Neural cell (in vitro differentiated cells): ENCODE measurements around the genes MYCL, TMCO2 and RIMS3.

DNA sequence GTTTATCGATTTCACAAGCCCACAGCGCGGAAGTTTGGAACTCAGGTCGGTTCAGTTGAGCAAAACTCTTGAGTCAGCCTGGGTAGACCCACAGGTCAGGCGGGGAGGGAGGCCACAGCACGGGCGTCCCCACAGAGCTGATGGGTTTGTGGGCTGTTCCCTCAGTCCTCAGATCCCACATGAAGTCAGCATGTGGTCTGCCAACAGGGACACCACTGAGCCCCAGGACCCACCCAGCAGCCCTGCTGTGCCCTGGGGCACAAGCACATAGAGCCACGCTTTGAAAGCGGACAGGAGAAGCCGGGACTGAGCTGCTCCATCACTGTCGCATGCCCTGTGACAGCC is 17.4 kb downstream of the BMP8A start:
- RAMPAGE, long total RNA: no peak

GRCh38 chr1:39509567-39510171 is 18.2 kb downstream of the BMP8A start:
- RAMPAGE, long total RNA: no peak

- RAMPAGE, long total RNA: no peak
Observed at GRCh38 chr1:39525640-39526219, 34.3 kb downstream of the BMP8A start.

GRCh38 chr1:39558442-39559031 is 18.1 kb downstream of the PABPC4 start:
- RAMPAGE, long total RNA: no peak

- RAMPAGE, long total RNA: no peak
Observed at GRCh38 chr1:39560222-39560879, 16.2 kb downstream of the PABPC4 start.

- RAMPAGE, long total RNA: no peak
Observed at GRCh38 chr1:39625977-39626416, 13.4 kb downstream of the HEYL start.

GRCh38 chr1:39671315-39671932 is 483 bp downstream of the NT5C1A start:
- RAMPAGE, long total RNA: no peak

DNA sequence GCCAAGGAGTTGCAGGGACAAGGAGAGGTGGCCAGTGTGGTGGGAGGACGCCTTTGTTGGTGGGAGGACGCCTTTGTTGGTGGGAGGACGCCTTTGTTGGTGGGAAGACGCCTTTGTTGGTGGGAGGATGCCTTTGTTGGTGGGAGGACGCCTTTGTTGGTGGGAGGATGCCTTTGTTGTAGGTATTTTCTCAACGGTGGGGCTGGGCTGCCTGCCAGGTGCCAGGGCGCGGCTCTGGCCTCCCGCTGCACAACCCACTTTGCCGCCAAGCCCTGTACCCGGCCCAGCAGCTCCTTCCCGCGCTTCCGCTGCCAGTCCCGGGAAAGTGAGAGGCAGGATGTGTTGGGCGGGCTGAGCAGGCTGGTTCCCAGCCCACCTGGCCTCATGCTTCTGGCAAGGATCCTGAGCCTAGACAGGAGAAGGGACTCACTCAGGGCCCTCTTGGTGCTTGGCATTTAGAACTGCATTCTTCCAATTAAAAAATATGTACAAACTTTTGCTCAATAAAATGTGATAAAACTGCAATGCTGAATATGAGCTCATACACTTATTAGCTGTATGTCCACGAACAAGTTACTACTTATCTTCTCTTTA is 30.9 kb upstream of the BMP8B start:
- RAMPAGE, long total RNA: no peak

DNA sequence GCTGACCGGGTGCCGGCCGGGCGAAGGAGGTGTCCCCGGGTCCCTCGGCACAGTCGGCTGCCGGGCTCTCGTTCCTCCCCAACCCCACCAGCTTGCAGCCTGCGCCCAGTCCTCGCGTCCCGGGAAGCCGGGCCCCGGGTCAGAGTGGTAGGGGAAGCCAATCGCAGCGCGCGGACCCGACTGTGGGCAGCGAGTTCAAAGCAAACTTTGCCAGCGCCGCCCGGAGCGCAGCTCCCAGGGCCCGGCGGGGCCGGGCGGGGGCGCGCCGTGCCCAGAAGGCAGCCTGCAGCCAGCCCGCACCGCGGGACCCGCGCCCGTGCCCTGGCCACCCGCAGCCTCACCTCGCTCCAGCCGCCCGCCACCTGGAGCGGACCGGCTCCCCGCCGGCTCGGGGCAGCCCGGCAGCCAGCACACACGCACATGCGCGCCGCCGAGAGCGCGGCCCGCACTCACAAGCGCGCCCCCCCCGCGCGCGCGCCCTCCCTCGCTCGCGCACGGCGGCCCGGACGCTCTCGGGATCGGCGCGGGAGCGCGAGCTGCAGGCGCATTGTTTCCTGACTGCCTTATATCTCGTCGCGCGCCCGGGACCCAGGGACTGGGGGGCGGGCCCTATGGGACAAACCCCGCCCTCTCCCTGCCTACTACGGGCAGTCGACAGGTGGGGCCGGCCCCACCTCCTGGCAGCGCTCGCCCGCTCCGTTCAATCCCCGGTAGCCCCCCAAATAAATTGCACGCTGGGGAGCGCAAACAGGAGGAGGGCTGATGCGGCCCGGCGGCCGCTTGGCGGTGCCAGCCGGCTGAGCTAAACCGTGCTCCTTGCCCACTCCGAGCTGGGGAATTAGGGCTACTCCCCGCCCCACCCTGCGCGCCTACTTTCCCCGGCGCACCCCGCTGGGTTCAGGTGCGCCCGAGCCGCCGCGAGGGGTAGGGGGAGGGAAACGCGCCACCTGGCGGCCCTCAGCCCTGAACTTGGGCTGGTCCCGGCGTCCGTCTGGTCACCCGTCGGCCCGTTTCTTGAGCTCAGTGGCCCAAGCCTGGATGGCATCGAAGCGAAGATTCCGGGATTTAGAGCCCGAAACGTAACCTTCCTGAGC is at the start of gene MYCL:
Gene MYCL, minus strand, starts transcription at position 451 of the 1,094 bp plus-strand sequence.
- RAMPAGE, long total RNA: no peak

- RAMPAGE, long total RNA: no peak
Observed at GRCh38 chr1:40039386-40039575, 1.2 kb upstream of the CAP1 start.

- RAMPAGE, long total RNA: no peak
Observed at GRCh38 chr1:40072056-40073143, 24.7 kb downstream of the PPT1 start.

DNA sequence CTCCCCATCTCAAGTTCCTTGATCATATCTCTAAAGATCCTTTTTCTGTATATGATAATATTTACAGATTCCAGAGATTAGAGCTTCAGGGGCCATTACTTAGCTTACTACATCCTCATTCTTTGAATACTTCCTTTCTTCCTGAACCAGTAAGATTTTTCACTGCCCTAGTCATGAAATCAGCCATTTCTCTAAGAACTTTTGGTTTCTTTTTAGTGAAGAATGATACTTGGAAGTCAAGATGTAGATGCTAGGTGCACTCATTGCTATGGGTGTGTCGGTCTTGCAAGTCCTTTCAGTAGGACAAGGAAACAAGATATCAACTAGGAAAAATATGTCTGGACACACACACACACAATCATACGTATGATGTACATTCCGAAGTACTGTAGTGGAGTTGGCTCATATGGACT is 20.8 kb upstream of the RLF start:
- RAMPAGE, long total RNA: no peak

DNA sequence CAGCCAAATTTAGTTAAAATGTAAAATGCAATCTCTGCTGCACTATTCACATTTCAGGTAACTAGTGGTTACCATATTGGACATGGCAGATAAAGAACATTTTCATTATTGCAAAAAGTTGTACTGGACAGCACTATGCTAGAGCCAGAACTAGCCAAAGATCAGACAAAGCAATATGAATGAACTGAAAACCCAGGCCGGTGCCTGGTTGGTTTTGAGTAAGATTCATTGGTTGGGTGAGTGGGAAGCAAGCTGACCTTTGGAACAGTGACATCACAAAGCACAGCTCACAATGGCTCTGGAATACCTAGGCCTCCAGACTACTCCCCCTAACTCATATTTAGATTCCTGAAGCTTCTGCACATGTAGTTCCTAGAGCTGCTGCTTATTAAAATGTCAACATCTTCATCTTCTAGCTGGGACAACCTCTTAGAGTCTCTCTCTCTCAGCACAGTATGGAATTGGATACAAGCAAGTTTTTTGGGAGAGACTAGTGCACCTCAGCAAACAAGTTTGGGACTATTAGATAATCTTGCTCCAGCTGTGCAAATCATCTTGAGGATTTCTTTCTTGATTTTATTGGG is at the start of gene TMCO2:
Gene TMCO2, plus strand, starts transcription at position 337 of the 584 bp plus-strand sequence.
- RAMPAGE, long total RNA: no peak

- RAMPAGE, long total RNA: no peak
Observed at GRCh38 chr1:40254975-40255782, 2.9 kb upstream of the ZMPSTE24 start.

- RAMPAGE, long total RNA: no peak
Observed at GRCh38 chr1:40267634-40268292, 9.7 kb downstream of the ZMPSTE24 start.

DNA sequence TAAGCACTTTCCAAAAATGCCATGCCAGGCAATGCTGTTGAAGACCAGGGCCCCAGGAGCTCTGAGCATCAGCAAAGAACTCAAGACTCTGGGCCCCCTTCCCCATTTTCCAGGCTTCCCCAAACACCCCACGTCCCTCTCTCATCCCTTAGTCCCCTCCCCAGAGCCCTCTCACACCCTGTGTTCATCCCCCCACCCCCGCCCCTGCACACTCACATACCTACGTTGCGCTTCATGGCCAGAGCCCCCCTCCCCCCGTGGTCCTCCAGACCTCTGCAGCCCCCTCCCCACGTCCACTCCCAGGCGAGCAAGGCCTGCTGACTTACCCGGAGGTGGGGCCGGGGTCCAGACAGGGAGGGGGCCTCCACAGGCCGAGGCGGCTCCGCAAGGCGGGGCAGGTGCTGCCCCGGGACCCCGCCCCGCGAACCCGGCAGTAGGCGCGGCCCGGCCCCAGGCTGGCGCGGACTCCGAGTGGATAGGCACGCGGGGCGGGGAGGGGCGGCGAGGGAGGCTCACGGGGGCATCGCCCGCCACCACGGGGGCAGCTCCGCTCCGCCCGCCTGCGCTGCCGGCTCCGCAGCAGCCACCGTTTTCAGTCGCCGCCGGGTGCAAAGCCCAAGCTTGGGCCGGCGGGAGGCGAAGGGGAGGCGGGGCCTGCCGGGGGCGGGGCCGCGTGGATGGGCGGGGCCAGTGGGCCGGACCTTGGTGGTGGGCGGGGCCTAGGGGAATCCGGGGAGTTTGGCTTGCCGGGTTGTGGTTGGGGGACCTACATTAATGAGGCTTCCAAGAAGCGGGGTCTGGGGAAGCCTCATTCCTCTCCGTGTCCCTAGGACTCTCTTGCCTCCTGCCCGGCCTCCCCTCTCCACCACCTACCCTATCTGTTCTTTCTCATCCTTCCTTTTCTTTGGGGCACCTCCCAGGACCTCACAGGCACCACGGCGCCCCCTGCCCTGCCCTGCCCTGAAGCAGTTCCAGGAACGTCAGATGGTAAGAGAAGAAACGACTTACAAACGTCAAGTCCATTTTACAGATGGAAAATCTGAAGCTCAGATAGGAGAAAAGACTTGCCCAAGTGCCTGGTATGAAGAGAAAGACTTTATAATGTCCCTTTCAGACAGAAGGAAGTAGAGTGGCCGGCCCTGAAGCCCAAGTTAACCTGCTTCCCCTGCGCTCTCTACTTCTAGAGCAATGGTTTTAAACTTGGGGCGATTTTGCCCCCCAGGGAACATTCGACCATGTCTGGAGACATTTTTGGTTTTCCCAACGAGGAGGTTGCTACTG is at the start of gene RIMS3:
Gene RIMS3, minus strand, starts transcription at position 615 of the 1,281 bp plus-strand sequence.
- RAMPAGE, long total RNA: no peak

DNA sequence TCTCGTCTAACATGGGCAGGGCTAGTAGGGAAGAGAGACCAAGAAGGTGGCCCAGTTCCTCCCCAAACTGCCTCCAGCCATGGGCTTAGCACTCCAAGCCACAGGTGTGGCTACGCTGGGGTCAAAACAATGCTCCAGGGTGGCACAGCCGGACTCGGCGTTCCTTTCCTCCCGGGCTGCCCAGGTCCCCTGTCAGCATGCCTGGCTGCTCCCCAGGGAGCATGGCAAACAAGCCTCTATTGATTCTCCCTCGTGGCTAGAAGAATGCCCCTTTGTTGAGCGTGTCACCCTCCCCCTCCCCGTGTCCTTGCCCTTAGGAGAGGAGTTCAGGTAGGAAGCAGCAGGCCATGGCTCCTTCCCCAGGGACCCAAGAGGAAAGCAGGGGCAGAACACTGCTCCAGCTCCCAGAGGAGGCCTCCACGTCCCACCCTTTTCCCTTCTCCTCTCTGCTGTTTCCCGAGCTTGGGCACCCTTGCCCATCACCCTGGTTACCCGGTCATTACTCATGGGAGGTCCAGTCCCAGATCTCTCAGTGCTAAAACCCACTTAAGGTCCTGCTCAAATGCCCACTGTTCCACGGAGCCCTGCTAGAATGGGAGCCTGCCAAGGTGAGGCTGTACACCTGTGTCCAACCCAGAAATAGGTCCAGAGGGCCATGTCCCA is 57.4 kb upstream of the CITED4 start:
- RAMPAGE, long total RNA: no peak

DNA sequence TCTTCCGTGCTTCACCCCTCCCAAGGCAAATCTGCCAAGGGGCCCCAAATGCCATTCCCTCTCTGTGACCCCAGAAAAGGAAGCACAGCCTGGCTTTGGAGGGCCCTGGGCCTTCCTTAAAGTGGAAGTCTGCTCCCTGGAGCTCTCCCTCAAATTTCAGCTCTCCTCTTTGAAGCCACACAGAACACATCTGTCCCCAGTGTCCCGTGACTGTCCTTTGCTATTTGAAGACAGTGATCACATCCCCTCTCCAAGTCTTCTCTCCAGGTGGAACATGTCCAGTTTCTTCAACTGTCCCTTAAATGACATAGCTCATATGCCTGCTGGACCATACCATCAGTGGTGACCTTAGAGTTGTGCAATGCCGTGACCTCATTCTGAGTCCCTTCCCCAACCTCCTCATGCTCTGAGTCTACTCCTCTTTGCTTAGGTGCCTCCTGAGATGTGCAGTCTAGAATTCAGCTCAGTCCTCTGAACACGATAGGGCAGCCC is 100.7 kb upstream of the SCMH1 start:
- RAMPAGE, long total RNA: no peak

DNA sequence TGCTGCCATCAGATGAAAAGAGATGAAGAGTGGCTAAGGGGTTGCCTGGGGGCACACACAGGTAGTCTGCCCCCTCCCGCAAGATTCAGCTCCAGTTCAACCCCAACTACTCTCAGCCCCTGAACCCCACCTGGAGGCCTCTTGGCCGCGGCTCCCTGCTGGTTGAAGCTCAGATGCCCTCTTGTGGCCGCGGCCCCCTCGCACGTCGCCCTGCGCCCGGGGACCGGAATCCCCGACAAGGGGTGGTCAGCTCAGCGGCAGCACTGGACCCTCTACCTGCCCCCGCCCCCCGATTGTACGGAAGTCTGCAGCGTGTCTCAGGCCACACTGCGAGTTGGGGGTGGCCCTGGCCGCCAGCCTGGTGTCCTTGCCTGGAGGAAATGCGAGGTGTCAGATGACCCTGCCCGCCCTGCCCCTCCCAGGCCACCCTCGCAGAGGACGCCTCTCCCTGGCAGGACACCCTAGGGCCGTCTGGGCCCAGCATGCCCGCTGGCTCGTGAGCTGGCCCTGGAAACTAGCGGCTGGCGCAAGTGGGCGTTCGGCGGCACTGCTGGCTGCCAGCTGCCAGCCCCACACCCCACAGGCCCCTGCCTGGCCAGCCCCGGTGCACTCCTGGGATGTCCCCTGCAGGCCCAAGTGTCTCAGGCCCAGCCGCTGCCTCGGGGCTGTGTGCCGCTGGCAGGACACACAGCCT is 60.9 kb downstream of the EDN2 start:
- RAMPAGE, long total RNA: no peak

- RAMPAGE, long total RNA: no peak
Observed at GRCh38 chr1:41516035-41516584, 31.6 kb upstream of the EDN2 start.